Ishikawa (cell line): ENCODE measurements around the gene VEGFA.

GRCh38 chr6:43171744-43172080 is 643 bp downstream of the SRF start:
- RRBS, result 2% methylated on average over 17 of the region's 51 CpGs

DNA sequence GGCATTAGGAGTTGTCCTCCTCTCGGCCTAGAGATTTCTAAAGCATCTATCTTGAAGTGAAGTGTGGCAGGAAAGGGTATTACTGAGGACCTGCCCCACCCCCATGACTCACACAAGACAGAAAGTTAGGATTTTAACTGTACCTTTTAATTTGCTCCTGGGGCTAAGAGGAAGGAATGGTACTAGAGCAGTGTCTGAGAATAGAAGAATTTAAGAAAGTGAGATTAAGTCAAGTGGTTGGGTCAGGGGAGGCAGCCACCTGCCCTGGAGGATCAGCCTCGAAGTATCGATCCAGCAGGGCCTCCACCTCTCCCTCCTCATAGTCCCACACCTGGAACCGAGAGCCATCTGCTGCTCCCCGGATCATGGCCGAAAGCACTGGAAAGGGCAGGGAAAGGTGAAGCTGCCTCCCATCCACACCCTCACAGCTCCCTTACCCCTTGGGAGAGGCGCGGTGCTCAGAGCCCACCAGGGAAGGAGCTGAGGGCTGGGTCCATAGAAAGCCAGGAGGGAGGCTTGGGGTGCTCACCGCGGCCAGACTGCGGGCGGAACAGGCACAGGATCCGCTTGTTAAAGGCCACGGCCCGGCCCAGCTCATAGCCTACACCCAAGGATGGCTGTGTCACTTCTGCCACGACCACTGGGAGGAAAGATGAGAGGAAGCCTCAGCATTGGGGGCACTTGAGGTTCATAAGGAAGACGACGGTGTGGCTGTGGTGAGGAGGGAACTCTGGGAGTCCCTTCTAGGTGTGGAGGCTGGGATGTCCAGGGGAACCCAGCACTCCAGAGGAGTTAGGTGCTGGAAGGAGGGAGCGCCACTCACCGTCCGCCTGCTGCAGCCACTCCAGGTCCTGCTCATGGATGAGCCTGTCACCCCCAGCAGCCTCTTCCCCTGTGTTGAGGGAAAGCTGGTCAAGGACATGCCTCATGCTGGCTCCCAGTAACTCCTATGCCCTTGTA is 3.5 kb downstream of the DNPH1 start:
- RRBS, result no CpG with 5 or more reads among the region's 21 CpGs

- RRBS, result 10% methylated on average over 12 of the region's 30 CpGs
Observed at GRCh38 chr6:43246373-43247170, 3.3 kb downstream of the TTBK1 start.

DNA sequence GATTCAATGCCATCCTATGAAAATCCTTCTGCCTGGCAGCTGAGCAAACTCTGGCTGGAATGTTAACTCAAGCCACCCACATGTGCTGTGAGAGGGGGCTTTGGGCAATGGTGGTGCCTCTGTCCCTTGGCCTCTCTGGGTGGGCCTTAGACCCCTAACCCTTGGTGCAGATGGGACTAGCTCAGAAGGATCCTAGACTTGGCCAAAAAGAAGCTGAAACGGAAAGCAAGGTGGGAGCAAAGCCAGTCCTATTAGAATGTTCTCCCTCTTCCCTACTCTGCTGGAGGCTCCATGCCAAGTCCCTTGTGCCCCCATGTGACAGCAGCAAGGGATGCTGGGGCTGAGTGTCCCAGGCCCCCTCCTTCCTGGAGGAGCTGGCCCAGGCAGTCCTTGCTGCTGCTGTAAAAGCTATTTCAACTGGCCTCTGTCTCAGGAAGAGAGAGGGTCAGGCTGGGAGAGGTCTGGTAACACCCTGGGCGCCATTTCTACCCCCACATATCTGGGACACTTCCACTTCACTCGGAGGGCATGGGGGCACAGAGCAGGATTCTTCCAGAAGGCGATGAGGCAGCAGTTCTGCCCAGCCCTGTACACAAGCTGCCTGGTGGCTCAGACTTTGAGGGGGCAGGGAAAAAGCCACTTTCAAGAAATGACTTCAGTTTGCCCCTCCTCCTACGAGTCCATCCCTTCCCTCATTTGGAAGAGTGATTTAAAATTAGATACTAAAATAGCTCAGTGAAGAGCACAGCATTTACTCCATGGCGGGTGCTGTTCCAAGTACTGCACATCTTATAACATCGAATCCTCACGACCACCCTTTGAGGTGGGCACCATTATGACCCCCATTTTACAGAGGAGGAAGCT is 25.1 kb downstream of the TTBK1 start:
- RRBS, result no CpG with 5 or more reads among the region's 8 CpGs

GRCh38 chr6:43278498-43278998 is 19.5 kb upstream of the SLC22A7 start:
- RRBS, result no CpG with 5 or more reads among the region's 4 CpGs

- RRBS, result no CpG with 5 or more reads among the region's 6 CpGs
Observed at GRCh38 chr6:43290913-43291480, 7.1 kb upstream of the SLC22A7 start.

DNA sequence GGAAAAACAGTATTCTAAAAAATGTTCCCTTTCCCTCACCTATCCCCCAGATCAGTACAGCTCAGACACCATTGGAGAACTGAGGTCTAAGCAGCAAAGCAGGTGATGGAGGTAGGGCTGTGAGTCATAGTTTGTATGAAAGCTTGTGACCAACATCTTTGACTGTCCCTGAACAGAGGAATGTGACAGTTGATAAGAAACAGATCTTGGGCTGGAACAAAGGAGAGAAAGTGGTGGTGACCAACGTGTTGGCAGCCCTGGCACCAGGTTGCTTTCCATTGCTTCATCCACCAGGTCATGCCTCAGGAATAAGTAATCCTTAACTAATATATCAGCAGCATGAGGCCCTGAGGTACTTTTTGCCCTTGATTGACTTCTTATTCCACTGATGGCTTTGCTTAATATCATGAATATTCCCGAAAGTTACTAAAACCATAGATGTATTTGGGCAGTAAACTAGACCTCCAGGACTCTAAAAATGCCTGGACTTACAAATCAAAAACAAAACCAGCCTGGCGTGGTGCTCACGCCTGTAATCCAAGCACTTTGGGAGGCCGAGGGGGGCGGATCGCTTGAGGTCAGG is 20.0 kb upstream of the CRIP3 start:
- RRBS, result no CpG with 5 or more reads among the region's 7 CpGs

DNA sequence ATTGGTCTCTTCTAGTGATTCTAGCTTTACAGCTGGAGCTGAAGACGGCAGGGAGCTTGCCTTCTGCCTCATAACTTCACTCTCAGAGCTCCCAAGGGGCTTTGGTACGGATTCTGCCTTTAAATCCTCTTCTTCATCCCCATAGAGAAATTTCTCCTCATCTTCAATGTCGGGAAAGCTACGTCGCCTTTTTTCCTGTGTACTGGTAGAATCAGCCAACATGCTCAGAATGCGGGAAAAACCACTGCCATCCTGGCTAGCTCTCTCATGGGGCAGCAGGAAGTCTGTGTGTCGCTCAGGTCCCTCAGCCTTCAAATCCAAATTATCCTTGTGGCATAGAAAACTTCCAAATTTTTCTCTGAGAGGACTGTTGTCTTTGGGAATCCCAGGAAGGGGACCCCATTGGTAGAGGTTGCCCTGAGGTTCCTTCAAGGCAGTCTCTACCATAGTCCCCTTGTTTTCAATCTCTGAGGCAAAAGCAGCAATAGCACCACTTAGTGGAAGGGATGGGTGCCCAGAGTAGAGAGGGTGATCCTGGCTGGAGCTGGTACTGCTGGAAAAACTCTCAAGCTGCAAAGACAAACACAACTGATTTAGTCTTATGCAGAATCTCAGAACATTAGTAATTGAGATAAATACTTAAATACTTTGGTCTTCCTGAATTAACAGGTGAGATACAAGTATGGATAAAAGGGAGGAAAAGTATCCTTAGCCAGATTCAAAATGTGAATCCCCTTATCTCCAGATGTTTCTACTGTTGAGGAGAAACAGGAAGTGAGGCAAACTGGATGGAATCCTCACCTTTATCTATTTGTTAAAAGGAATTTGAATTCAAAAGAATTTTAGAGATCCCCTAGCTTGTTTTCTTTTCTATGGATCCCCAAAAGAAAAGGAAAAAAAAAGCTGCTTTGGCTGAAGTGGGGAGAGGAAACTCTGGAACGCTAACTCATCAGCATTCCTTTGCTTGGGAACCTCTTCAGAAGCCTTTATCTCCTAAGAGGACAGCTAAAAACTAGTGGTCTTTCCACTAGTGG is 13.6 kb downstream of the ZNF318 start:
- RRBS, result no CpG with 5 or more reads among the region's 8 CpGs

DNA sequence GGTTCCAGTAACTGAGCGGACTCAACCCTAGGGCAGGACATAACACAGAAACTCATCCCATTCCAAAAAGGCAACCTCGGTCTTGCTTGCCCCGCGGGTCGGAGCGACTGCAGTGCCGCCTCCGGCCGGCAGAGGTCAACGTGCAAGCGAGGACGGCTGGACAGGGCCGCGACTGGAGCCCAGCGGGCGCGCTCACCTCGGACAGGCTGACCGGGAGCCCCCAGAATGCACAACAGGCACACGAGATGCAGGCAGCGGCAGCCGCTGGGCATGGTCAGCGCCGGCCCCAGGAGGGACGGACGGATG is 841 bp downstream of the DLK2 start:
- RRBS, result 1% methylated on average over 14 of the region's 26 CpGs

- RRBS, result no CpG with 5 or more reads among the region's 15 CpGs
Observed at GRCh38 chr6:43667083-43668032, 20.2 kb downstream of the MRPS18A start.

DNA sequence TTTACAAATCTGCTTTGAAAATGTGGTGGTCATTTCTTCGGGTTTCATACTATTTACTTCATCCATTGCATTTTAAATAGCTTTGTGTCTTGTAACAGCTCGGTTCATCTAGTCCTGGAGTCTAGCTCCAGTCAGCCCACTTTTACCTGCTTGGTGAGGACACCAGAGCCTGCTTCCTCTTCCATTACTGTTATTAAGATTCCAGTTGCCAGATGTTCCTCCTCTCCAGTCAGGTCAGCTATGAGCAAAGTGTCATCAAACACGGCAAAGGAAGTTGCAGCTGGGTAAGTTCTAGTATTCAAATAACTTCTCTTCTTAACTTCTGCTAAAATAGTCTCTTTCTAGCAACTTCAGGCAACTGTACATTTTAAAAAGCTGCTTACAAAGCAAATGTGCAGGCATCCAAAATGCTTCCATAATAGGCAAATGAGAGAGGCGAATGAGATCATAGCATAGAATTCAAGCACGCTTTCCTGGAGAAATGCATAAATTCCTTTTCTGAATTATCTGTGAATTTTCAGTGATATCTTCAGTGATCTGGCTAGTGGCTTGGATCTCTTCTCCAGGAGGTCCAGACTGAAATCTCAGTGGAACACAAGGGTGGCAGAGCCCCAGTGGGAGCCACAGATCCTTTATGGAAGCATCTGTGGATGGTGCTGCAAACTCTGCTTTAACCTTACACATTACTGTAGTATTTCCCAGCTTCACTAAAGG is 18.5 kb upstream of the MRPS18A start:
- RRBS, result no CpG with 5 or more reads among the region's 5 CpGs

GRCh38 chr6:43769572-43769797 is 526 bp upstream of the VEGFA start:
- RRBS, result no CpG with 5 or more reads among the region's 11 CpGs

DNA sequence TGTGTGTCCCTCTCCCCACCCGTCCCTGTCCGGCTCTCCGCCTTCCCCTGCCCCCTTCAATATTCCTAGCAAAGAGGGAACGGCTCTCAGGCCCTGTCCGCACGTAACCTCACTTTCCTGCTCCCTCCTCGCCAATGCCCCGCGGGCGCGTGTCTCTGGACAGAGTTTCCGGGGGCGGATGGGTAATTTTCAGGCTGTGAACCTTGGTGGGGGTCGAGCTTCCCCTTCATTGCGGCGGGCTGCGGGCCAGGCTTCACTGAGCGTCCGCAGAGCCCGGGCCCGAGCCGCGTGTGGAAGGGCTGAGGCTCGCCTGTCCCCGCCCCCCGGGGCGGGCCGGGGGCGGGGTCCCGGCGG is 236 bp upstream of the VEGFA start:
- RRBS, result 2% methylated on average over 18 of the region's 31 CpGs

DNA sequence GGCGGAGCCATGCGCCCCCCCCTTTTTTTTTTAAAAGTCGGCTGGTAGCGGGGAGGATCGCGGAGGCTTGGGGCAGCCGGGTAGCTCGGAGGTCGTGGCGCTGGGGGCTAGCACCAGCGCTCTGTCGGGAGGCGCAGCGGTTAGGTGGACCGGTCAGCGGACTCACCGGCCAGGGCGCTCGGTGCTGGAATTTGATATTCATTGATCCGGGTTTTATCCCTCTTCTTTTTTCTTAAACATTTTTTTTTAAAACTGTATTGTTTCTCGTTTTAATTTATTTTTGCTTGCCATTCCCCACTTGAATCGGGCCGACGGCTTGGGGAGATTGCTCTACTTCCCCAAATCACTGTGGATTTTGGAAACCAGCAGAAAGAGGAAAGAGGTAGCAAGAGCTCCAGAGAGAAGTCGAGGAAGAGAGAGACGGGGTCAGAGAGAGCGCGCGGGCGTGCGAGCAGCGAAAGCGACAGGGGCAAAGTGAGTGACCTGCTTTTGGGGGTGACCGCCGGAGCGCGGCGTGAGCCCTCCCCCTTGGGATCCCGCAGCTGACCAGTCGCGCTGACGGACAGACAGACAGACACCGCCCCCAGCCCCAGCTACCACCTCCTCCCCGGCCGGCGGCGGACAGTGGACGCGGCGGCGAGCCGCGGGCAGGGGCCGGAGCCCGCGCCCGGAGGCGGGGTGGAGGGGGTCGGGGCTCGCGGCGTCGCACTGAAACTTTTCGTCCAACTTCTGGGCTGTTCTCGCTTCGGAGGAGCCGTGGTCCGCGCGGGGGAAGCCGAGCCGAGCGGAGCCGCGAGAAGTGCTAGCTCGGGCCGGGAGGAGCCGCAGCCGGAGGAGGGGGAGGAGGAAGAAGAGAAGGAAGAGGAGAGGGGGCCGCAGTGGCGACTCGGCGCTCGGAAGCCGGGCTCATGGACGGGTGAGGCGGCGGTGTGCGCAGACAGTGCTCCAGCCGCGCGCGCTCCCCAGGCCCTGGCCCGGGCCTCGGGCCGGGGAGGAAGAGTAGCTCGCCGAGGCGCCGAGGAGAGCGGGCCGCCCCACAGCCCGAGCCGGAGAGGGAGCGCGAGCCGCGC is at the start of gene VEGFA:
Gene VEGFA, plus strand, starts transcription at position 60 of the 1,070 bp plus-strand sequence.
- RRBS, result 1% methylated on average over 59 of the region's 108 CpGs

DNA sequence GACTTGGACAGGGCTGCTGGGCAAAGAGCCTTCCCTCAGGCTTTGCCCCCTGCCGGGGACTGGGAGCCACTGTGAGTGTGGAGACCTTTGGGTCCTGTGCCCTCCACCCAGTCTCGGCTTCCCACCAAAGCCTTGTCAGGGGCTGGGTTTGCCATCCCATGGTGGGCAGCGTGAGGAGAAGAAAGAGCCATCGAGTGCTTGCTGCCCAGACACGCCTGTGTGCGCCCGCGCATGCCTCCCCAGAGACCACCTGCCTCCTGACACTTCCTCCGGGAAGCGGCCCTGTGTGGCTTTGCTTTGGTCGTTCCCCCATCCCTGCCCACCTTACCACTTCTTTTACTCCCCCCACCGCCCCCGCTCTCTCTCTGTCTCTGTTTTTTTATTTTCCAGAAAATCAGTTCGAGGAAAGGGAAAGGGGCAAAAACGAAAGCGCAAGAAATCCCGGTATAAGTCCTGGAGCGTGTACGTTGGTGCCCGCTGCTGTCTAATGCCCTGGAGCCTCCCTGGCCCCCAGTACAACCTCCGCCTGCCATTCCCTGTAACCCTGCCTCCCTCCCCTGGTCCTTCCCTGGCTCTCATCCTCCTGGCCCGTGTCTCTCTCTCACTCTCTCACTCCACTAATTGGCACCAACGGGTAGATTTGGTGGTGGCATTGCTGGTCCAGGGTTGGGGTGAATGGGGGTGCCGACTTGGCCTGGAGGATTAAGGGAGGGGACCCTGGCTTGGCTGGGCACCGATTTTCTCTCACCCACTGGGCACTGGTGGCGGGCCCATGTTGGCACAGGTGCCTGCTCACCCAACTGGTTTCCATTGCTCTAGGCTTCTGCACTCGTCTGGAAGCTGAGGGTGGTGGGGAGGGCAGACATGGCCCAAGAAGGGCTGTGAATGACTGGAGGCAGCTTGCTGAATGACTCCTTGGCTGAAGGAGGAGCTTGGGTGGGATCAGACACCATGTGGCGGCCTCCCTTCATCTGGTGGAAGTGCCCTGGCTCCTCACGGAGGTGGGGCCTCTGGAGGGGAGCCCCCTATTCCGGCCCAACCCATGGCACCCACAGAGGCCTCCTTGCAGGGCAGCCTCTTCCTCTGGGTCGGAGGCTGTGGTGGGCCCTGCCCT is 10.7 kb downstream of the VEGFA start:
- RRBS, result 90% methylated on average over 1 of the region's 31 CpGs

DNA sequence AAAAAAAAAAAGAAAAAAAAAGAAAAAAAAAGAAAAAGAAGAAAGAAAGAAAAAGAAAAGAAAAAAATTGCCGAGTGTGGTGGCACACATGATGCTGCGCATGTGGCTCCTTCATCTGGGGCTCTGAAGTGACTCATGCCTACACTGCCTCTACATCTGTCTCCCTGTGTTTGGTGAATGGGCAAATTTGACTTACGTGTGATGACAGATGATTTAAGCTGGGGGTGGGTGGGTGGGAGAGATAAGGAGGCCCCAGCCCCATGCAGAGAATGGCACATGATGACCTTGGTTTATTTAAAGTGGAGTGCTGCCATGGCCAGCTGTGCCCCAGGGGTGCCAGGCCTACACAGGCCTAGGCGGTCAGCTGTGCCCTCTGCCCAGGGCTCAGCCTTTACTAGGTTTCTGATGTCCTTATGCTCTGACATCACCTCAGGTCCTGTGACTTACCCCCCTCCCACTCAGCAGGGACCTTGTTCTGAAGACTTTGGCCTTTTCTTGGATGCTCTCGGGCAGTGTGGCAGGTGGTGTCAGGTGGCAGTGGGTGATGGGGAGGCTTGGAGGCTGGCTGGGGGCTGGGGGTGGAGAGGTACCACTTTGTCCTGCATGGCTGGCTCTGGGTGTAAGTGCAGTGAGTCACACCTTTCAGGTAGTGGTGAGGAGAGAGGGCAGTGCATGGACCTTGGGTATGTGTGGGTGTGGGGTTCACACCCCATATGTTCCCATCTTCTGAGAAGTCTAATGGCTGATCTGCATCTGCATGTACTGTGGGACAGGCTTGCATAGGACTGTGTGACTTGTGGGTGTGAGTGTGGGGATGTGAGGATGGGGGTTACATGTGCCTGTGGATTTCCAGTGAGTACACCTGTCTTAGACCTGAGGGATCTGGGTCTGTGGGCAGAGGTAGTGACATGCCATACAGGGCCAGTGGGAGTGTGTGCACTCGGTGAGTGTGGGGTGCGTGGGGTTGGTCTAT is 41.3 kb downstream of the VEGFA start:
- RRBS, result no CpG with 5 or more reads among the region's 7 CpGs

GRCh38 chr6:43916706-43917264 is 146.8 kb downstream of the VEGFA start:
- RRBS, result no CpG with 5 or more reads among the region's 2 CpGs

DNA sequence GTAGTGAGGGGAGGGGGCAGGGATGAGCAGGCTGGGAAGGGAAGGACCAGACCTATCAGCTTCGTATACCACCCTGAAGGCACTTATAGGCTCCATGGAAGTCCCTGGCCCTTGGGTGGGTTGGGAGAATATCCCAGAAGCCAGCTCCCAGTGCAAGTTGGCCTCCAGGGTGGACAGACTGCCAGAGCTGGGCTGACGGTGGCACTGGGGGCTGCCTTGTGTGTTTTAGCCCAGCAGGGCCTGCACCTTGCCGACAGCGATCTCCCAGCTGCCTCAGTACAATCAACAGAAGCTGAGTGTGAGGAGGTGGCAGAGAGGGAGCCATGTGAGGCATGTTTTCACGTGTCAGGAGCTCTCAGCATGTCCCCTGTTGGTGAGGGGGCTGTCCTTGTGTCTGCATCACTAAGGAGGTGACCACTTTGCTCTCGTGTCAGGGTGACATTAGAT is 159.5 kb downstream of the VEGFA start:
- RRBS, result no CpG with 5 or more reads among the region's 6 CpGs

DNA sequence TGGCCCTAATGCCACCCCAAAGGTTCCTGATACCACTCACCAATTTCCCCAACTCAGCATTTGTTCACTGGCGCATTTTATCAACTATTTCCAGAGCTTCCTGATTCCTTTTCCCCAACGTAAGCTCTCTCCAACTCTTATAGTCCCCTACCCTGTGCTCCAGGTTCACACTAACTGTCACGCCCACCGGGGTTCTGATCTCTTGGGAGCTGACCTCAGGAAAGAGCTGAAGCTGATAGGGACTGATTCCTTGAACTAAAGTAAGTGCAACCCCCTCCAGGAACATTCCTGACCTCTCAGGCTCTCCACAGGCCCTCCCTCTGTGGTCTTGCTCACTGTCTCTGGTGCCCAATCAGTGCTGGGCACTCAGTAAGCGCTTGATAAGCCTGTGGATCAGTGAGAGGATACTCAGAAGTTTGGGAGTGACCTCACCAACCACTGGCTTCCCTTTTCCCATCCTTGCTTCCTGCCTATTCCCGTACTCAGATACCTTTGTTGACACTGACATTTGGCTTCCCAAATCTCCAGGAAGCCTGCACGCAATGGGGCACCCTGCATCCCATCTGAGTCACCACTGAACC is 73.2 kb downstream of the MRPL14 start:
- RRBS, result no CpG with 5 or more reads among the region's 7 CpGs

DNA sequence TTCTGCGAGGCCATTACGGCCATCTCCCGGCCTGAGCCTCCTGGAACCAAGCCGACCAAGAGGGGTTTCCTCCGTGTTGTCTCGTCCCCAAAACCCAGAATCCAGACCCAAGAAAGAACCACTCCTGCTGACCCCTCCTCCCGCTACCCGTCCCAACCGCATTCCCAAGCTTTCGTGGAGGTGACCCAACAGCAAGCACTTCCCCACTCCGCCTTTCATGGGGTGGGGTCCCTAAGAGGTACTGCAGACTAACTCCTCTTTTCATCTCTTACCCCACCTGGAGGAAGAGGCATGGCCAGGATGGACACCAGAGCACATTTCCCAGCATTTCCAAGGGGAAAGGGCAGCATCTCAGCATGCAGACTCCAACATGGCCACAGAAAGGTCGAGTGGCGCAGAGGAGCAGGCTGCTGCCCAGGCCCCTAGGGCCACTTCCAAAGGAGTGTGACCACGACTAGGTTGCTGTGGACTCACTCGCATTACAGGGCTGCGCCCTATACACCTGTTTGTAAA is 53.5 kb downstream of the MRPL14 start:
- RRBS, result 6% methylated on average over 3 of the region's 16 CpGs